ENCODE measurements around a stretch of chr6.

DNA sequence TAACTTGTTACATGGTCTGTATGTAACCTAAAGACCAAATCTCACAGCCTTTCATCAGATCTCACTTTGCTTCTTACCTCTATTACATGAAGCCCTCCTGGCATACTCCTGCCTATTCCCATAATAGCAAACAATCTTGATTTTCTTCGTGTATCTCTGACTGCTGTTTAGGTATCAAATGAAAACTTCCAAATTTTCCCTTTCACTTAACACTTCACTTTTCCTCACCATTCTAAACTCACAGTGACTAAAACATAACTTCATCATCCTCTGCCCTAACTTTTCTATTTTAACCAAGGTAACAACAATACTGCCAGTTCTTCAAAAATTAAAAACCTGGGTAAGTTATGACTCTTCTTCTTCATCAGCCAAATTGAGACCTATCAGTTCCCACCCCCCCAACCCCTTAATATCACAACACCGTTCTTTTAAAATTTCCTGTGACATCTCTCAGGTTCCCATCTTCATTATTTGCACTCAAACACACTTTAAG, 73.1 kb downstream of the REPS1 start:
- PRO-cap: no peak
- RAMPAGE, long total RNA, 4 experiments: no peak in any of the 4 experiments

DNA sequence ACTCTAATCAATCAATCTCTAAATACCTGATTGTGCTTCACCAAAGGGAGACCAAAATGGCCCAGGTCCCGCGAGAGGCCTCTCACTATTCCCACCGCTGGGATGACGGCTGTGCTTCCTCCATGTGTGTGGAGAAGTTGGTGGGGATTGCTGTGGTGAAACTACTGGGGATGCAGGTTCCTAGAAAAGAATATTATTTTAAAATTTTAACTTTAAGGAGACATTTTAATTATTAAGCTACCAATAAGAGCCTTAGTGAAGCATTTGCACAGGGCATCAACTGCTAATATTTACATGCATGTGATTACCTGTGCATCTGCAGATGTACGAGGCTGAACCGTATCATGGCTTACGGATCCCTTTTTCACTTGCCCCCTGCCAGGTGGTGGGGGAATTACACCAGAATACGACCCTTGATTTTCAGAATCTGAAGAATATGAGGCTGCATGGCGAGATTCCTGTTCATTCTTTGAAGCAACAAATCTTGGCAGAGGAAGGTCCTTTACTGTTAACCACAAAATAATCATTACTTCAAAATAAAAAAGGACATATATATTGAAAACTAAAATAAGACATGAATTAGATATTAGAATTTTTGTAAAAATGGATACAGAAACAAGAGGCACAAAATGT, 42.7 kb downstream of the REPS1 start:
- PRO-cap: no peak
- RAMPAGE, long total RNA, 4 experiments: no peak in any of the 4 experiments

DNA sequence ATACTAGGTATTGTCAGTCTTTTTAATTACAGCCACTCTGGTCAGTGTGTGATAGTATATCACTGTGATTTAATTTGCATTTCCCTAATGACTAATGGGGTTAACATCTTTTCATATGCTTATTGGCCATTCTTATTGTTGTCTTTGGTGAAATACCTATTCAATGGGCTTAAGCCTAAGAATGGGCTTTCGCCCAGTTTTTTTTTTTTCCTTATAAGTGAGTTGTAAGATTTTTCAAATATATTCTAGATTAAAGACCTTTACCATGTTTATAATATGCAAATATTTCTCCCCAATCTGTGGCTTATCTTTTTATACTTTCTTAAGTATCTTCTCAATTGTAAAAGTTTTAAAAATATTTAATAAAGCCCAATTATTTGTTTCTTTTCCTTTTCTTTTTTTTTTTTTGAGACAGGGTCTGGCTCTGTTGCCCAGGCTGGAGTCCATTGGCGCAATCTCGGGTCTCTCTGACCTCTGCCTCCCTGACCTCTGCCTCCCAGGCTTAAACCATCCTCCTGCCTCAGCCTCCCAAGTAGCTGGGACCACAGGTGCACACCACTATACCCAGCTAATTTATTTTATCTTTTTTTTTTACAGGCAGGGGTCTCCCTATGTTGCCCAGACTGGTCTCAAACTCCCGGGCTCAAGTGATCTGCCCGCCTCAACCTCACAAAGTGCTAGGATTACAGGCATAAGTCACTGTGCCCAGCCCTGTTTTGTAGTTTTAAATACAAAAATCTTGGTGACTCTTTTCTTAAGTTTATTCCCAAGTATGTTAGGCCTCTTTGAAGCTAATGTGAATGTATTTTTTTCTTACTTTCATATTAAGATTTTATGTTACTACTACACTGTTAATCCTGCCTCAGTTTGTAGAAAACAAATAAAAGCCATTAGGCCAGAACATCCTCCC, 9.9 kb downstream of the REPS1 start:
- PRO-cap: no peak
- RAMPAGE, long total RNA, 4 experiments: no peak in any of the 4 experiments

DNA sequence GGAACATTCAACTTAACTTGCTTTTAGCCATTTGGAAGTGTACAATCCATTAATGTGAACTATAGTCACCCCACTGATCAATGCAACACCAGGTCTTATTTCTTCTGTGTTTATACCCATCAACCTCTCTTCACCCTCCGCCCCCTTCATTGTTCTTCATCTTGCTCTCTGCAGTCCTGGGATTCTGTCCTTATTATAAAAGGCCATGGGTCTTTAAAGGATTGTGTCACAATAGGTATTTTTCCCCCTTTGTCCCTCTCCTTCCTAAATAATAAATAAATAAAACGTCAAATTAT, 1.7 kb downstream of the ABRACL start:
- PRO-cap: no peak
- RAMPAGE, long total RNA, 4 experiments: no peak in any of the 4 experiments

GRCh38 chr6:139146475-139146688, 11.5 kb downstream of the HECA start:
- PRO-cap: no peak
- RAMPAGE, long total RNA, 4 experiments: no peak in any of the 4 experiments

DNA sequence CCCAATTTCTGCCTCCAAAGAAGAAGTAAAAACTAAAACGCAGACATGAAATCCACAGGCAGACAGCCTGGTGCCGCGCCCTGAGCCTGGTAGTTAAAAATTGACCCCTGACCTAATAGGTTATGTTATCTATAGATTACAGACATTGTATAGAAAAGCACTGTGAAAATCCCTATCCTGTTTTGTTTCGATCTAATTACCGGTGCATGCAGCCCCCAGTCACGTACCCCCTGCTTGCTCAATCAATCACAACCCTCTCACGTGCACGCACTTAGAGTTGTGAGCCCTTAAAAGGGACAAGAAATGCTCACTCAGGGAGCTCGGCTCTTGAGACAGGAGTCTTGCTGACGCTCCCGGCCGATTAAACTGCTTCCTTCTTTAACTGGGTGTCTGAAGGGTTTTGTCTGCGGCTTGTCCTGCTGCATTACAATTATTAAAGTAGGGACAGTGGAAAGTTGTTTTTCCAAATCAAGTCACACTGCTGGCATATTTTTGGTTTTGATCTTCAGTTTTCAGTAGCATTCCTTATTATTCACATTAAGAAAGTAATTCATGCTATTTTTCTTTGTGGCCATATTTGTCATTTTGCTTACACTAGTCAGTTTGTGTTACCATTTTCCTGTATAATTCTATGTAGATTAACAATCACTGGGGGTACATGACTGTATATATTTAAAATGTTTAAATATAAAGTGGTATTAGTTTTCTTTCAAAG, 2.5 kb downstream of the TXLNB start:
- PRO-cap: no peak
- RAMPAGE, long total RNA, 4 experiments: no peak in any of the 4 experiments

- PRO-cap: no peak
- RAMPAGE, long total RNA, 4 experiments: no peak in any of the 4 experiments
These were observed 25.1 kb downstream of the CITED2 start for GRCh38 chr6:139349299-139349859.

DNA sequence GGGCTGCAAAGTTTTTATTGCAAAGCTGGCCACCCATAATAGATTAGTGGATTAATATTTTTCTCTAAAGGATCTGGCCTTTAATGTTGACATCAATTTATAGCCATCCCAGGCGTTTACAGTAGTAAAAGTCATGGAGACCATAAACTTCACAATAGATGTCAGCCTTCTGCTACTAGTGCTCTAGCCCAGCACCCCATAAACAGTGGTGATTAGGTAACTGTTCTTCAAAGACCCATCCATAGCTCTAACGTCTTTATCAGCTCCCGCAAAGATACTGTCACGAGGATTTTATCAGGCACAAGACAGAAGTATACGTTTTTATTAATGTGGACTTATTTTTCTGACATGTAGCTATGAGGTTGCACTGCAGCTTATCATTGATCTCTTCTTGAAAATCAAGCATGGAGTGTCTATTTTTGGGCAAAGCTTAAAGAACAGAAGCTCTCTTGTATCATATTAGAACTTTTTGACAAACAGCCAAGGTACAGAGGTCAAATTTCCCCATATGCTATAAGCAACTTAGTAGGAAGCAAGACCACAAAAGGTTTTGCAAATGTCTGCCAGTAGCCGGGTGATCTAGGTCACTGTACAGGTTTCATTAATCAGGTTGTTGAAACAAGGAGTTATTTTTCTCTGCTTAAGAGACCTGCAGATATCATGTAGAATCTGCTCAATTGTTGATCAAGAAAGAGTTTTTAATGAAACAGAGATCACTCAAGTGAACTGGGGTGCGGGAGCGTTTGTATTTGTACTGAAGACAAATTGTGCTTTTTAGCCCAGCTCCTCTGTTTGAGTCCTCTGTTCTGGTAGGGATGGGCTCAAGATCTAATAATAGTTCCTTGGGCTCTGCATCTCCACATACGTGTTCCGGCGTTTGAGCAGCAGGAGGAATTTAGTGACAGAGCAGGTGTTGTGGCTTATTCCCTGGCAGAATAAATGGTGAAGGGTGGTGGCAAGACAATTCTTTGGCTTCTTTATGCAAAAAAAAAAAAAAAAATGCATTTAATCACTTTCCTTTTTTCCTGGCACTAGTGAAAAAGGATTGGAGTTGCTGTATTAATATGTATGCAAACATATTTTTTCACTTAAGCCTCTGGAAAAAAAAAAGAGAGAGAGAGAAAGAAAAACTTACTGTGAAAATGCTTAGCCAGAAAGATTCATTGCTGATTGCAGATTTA, 4.4 kb downstream of the CITED2 start:
- PRO-cap: no peak
- RAMPAGE, long total RNA, 4 experiments: no peak in any of the 4 experiments

DNA sequence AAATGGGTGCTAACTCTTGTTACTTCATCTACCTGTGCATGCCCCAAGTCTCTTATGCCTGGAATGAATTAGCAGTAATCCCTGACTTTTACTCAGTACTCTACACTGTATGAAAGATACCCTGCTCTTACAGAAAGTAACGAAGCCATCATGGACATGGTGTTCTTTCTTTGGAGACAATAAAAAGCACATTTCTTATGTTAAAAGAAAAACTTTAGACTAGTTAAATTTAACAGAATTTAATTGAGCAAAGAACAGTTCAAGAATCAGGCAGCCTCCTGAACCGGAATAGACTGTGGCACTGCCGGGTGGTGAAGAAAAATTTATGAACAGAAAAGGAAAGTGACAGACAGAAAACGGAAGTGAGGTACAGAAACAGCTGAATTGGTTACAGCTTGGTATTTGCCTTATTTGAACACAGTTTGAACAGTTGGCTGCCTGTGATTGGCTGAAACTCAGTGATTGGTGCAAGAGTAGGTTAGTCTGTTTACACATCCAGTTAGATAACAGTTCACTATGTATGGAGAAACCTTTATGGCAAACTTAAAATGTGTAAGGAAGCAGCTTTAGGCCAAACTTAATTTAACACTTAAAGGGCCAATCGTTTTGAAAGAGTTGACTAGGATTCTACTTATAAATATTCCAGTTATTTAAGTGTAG, 115.9 kb upstream of the CITED2 start:
- PRO-cap: no peak
- RAMPAGE, long total RNA, 4 experiments: no peak in any of the 4 experiments

DNA sequence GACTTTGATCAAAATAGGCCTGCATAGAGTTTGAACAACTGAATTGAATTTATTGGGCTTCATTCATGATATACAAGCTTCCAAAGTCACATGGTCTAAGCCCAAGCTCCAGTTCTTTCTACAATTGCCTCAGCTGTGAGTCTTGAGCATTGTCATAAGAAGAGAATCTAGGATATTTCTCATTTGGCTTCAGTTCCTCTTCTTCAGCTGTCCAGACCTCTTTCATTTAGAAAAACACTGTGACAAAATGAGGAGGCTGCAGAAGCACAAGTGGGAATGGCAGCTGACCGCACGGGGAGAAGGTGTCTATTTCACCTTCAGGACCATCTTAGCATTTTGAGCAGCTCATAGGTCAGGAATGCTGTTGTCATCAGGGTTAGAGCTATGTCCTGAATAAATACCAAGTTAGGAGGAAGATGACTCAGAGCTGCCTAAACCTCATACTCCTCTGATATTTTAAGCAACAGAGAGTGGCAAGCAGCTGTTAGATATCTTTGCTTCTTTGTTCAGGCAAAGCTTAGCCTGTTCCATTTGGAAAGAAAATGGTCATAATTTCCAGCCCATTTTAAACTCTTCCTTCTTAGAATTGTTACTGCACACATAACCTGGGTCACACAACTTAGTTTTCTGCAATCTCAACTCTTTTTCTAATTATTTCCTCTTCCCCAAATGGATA, 390.1 kb upstream of the CITED2 start:
- PRO-cap: no peak
- RAMPAGE, long total RNA, 4 experiments: no peak in any of the 4 experiments

DNA sequence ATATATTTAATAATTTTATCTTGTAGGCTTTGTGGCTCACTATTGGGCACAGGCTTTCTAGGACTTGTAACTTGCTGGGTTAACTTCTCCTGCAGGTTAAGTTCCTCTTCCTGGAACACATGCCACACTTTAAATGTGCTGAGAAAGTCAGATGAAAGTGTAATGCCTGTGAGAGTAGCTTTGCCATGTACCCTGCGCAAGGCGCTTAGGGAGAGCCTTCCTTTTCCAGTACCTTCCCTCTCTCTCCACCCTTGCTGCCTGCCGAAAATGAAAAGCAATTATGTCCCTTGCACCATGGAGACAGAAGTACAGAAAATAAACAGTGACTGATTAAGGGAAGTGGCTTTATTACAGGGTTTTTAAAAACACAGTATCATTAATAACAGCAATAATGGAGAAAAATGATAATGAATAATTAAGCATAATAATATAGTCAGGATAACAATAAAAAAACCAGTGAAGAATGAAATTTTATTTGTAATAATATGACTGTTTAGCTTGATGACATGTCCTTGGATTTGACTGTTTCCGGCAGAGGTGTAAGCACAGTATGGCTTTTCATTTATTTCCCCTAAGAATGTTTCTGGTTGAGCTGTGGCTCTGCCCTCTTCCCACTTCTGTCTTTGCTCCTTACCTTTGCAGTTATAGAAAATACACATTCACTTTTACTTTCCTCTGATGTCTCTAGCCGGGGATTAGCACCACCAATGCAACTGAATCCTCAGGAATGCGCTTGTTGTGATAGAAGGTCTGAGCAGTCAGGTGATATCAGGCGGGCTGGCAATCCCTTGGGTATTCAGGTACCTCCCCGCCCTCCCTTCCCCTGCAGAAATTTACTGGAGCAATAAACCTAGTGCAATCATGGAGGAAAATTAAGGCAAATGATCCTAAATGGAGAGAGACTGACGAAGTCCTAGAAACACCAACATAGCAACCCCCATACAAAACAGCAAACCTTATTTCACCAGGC, 472.4 kb upstream of the CITED2 start:
- PRO-cap: no peak
- RAMPAGE, long total RNA, 4 experiments: no peak in any of the 4 experiments

- PRO-cap: no peak
- RAMPAGE, long total RNA, 4 experiments: no peak in any of the 4 experiments
These were observed 514.3 kb upstream of the CITED2 start for GRCh38 chr6:139888795-139889189.

GRCh38 chr6:140858326-140859143, 1274.2 kb upstream of the GJE1 start:
- PRO-cap: no peak
- RAMPAGE, long total RNA, 4 experiments: no peak in any of the 4 experiments

GRCh38 chr6:142696002-142696769, 248.8 kb downstream of the HIVEP2 start:
- PRO-cap: no peak
- RAMPAGE, long total RNA, 4 experiments: no peak in any of the 4 experiments

DNA sequence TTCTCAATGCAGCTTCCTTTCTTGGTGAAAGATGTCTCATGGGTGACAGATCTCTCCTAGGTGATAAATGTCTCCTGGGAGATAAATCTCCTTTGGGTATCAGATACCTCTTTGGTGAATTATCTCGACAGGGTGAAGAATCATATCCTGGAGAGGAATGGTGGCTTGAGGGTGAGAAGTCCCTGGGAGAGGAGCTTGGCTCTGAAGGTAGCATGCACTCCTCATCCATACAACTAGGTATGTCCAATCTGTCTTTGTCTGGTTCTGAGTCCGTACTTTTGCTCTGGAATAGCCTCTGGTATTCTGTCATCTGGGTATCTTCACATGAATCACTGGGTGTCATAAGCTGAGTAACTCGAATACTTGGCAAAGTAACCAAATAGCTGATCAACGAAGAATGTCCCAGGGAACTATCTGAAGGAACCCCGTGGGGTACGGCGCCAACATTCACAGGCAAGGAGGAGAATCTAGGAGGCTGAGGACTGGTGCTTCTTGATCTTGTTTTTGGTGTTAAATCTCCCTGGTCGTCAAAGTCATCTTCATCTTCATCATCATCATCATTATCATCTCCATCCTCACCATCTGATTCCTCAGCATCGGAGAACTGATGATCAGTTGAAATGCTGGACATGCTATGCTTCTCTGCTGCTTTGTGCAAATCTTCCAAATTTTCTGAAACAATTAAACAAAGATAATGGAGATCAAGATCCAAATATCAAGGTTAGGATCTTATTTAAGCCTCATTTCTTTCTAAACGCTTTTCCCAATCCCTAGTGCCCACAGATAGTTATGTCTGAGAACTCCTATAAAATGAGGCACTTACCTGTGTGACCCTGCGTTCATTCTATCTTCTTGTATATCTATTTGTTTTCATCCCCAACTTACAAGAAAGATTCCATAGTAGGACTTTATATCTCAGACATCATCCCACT, 184.7 kb downstream of the HIVEP2 start:
- PRO-cap: no peak
- RAMPAGE, long total RNA, 4 experiments: no peak in any of the 4 experiments

- PRO-cap: no peak
- RAMPAGE, long total RNA, 4 experiments: no peak in any of the 4 experiments
These were observed 106.1 kb downstream of the HIVEP2 start for GRCh38 chr6:142838850-142839397.

DNA sequence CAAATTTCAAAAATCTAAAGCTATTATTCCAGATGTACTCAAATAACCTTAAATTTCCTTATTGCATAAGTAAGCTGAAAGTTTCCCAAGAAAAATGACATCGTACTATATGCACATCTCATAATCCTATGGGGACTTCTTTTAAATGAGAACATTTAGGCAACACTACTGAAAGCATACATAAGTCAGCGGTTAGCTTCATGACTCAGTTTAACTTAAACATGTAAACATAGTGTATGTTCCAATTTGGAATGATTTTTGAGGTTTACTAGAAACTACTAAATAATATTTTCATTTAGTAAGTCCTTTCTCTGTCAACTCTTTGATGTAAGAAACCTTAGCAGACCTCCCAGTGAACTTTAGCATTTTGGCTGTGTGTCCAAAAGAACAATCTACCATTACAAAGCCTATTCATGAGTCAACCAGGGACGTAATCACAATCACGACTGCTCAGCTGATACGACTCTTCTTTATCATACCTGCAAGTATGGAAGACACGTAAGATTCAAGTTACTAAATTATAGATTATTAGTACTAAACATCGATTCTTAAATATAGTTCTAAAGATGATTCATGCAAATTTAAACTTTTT, 19.3 kb downstream of the HIVEP2 start:
- PRO-cap: no peak
- RAMPAGE, long total RNA, 4 experiments: no peak in any of the 4 experiments

DNA sequence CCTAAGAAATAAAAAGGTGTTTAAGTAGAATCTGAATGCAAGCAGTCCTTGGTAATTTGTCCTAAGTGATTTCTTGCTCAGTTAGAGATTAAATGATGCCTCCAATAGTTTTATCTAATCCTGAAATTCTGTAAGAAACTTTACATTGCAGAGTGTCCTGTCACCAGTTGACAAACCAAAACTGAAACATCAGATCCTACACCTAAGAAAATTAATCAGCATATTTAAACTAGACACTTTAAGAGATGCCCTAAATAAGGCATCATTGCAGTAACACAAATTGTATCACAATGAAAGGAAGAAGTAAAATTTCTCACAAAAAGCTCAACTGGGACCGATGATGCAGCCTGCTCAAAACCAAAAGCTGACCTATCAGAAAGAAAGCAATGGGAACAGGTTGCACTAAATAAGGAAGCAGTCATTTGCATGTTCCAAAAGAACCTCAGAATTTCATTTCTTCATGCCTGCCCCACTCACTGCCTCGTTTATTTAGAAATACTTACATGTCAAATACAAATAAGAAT, 12.2 kb downstream of the HIVEP2 start:
- PRO-cap: no peak
- RAMPAGE, long total RNA, 4 experiments: no peak in any of the 4 experiments

GRCh38 chr6:142948652-142948851, 3.6 kb upstream of the HIVEP2 start:
- PRO-cap: no peak
- RAMPAGE, long total RNA, 4 experiments: no peak in any of the 4 experiments

DNA sequence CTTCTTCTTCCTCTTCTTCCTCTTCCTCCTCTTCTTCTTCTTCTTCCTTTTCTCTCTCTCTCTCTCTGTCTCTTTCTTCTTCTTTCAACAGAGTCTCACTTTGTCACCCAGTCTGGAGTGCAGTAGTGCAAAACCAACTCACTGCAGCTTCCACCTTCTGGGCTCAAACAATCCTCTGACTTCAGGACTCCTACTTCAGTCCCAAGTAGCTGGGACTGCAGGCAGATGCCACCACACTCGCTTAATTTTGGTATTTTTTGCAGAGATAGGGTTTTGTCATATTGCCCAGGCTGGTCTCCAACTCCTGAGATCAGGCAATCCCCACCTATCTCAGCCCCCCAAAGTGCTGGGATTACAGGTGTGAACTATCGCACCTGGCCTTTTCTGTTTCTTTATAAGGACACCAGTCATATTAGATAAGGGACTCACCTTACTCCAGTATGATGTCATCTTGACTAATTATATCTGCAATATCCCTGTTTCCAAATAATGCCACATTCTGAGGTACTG, 6.6 kb upstream of the AIG1 start:
- PRO-cap: no peak
- RAMPAGE, long total RNA, 4 experiments: no peak in any of the 4 experiments

Data from esophagus muscularis mucosa (tissue), 4 donors.